Prostate gland (tissue), 2 donors: Measurements from ENCODE around the genes RLN2 and CD274.

- PRO-cap = unidirectional peak, plus-strand start at chr9:3827437
- RAMPAGE, long total RNA, 2 experiments = no peak in any of the 2 experiments
These were observed 301.3 kb upstream of the RFX3 start for GRCh38 chr9:3827019-3827535.

GRCh38 chr9:3863023-3863636, 337.3 kb upstream of the RFX3 start:
- PRO-cap = no peak
- RAMPAGE, long total RNA, 2 experiments = no peak in any of the 2 experiments

DNA sequence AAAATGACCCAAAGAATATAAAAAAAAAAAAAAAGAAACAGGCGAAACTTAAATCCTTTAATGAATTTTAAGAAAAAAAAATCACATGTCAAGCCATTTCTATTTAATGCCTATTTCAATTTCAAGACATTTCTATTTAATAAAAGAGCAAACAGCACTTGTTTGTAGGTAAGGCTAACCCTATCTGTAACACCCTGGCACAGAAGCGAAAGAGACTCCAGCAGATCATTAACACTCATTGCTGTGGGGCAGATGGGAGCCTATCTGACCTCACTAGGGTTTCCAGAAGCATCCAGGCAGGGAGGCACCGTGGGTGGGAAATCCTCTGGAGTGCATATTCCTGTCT, 233.9 kb downstream of the GLIS3 start:
- PRO-cap = no peak
- RAMPAGE, long total RNA, 2 experiments = no peak in any of the 2 experiments

DNA sequence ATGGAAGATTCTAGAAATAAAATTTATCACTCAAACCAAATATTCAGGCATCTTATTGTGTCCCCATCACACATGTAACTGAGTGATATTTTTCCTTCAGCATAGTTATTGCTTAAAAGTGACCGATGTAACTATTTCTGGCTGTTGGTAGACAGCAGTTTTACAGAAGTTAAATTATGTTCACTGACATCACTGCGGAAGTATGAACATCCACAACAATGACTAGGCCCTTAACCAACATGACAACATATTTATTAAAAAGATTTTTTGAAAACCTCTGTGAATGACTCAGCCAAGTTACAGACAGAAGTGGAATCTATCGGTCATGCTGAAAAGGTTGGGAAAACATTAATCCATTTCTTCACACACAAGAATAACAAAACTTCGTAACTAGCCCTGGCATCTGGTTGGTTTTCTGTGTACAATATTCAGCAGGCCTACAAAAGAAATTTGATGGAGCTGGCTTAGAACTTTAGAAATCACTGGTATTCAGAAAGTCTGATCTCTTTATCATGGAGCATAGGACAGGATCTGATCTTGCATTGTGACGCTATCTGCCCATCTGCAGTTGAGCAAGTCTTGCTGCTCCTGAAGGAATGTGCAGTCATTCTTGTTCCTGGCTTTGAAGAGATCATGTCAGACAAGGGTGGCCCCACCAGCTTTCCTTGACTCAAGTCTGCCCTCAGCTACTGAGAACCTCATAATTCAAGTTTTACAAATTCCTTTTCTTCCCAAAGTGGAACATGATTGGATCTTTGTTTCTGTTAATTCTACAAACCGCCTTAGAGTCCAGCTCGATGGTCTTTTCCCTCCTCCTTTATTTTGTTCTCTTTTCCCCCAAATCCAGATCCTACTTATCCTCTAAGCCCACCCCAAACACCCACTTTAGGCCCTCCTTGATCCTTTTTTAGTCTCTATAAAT, 6.4 kb downstream of the GLIS3 start:
- PRO-cap = no peak
- RAMPAGE, long total RNA, 2 experiments = no peak in any of the 2 experiments

- PRO-cap = no peak
- RAMPAGE, long total RNA, 2 experiments = no peak in any of the 2 experiments
These were observed 18.2 kb downstream of the SLC1A1 start for GRCh38 chr9:4508128-4509183.

- PRO-cap = no peak
- RAMPAGE, long total RNA, 2 experiments = start-site peak on the plus strand in 1 of 2 experiments, at chr9:4585361-4585369 at its widest, 7 reads per replicate
These were observed 77.3 kb upstream of the PLPP6 start for GRCh38 chr9:4584490-4585588.

DNA sequence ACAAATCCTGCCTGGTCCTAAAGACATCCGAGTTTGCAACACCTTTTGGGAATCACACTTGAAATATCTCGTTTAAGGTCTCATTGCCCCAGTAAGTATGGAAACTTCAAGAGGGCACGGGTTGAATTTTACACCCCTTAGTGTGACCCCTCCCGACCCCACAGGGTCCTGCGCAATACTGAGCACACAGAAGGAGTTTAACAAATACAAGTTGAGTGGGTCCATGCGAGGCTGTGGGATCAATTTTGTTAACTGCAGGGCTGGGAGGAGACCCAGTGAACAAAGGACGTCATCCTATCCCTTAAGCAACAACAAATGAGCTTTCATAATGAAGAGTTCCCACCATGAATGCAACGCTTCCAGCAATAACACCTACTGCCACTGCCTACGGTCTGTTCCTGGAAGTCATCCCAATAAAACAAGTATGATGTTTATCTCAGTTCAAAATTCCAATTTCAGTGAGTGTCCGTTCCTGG, 66.0 kb upstream of the PLPP6 start:
- PRO-cap = no peak
- RAMPAGE, long total RNA, 2 experiments = no peak in any of the 2 experiments

GRCh38 chr9:4605576-4606067, 56.5 kb upstream of the PLPP6 start:
- PRO-cap = no peak
- RAMPAGE, long total RNA, 2 experiments = no peak in any of the 2 experiments

- PRO-cap = no peak
- RAMPAGE, long total RNA, 2 experiments = no peak in any of the 2 experiments
These were observed 48.5 kb downstream of the RCL1 start for GRCh38 chr9:4841147-4841703.

- PRO-cap = no peak
- RAMPAGE, long total RNA, 2 experiments = no peak in any of the 2 experiments
These were observed 36.4 kb downstream of the JAK2 start for GRCh38 chr9:5021461-5021872.

- PRO-cap = no peak
- RAMPAGE, long total RNA, 2 experiments = no peak in any of the 2 experiments
These were observed 80.2 kb downstream of the INSL6 start for GRCh38 chr9:5105007-5105823.

- PRO-cap = no peak
- RAMPAGE, long total RNA, 2 experiments = no peak in any of the 2 experiments
These were observed 51.6 kb downstream of the INSL6 start for GRCh38 chr9:5133882-5134156.

GRCh38 chr9:5304571-5304870, at the start of gene RLN2:
Gene RLN2 (minus strand): TSS chr9:5304716.
- PRO-cap = no peak
- RAMPAGE, long total RNA, 2 experiments = no peak in any of the 2 experiments

DNA sequence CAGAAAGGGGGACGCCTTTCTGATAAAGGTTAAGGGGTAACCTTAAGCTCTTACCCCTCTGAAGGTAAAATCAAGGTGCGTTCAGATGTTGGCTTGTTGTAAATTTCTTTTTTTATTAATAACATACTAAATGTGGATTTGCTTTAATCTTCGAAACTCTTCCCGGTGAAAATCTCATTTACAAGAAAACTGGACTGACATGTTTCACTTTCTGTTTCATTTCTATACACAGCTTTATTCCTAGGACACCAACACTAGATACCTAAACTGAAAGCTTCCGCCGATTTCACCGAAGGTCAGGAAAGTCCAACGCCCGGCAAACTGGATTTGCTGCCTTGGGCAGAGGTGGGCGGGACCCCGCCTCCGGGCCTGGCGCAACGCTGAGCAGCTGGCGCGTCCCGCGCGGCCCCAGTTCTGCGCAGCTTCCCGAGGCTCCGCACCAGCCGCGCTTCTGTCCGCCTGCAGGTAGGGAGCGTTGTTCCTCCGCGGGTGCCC, at the start of gene CD274:
Gene CD274, plus strand, starts transcription at position 411 of the 495 bp plus-strand sequence.
- PRO-cap = bidirectional peak, plus-strand start at position 411 of the sequence, minus-strand start at position 416 of the sequence
- RAMPAGE, long total RNA, 2 experiments = start-site peak on the plus strand in 2 of 2 experiments, centred at positions 424 to 428 of the sequence, 6 to 9 reads per replicate

DNA sequence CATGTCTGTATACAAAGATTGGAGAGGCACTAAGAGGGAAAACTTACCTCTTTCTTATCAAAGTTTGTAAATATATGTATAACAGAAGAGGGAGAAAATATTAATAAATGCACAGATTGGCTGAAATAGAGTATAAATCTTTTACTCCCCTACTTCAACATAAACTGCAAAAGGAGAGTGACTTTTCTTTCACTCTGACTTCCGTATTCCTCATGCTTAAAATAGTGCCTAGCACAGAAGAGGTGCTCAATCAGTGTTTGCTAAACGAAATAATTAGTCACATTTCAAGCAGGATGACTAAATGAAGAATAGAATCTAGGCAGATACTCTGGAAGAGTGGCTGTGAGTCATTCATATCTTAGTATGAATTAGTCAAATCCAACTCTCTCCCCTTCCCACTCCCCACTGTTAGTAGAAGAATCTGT, 4.8 kb downstream of the CD274 start:
- PRO-cap = no peak
- RAMPAGE, long total RNA, 2 experiments = no peak in any of the 2 experiments

DNA sequence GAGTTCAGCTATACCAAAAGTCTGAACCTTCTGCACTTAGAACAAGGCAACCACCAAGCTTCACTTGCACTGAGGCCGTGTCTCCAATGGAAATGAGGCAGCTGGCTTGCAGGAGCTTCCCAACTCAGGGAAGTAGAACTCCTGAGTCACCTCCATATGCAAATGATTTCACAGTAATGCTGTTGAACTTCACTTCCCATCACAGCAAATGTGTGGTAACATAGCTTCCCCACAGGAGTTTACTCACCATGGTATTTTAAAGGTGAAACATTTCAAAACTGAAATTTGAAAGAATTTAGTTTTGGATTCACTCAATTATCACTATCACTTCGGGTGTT, 8.9 kb downstream of the CD274 start:
- PRO-cap = no peak
- RAMPAGE, long total RNA, 2 experiments = no peak in any of the 2 experiments

DNA sequence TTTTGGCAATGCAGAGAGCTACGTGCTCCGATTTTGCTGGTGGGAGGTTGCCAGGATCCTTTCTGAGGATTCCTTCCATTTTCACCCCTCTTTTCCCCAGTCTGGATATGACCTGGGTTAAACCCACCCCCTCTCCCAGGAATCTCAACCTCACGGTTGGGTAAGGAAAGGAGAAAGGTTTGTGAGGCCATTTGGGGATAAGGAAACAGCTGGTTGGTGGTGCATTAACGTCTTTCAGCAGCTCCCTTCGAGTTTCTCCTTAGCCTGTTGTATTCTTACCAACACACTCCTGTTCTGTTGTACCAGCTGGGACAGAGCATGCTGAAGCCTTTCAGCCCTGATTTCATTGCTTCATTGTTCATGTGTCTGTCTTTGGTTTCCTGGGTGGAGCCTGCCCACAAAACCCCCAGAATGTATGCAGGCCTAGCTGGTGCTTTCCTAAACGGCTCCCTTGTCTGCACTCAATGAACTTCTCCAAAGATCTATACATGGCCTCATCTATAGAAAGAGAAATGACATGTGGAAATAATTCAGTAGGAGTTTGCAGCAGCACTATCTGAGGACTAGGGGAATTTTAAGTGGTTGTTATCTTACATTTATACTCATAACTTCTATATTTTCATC, 47.8 kb downstream of the PDCD1LG2 start:
- PRO-cap = no peak
- RAMPAGE, long total RNA, 2 experiments = no peak in any of the 2 experiments

DNA sequence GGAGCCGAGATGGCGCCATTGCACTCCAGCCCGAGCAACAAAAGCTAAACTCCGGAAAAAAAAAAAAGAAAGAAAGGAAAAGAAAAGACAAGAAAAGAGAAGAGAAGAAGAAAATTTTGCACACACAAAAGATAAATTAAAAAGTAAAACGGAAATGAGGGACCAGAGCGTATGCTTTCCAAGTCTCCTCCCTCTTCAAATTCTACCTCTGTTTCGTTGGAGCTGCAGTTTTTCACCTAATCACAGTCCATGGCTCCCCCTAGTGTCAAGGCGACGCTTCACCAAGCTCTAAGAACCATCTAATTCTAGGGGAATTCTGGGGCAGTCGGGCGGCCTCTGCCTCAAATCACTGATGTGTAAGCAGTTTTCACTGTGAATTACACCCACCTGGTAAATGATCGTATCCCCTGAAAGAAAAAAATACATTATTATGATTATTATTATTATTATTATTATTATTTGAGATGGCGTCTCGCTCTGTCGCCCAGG, 28.4 kb upstream of the RIC1 start:
- PRO-cap = no peak
- RAMPAGE, long total RNA, 2 experiments = no peak in any of the 2 experiments

DNA sequence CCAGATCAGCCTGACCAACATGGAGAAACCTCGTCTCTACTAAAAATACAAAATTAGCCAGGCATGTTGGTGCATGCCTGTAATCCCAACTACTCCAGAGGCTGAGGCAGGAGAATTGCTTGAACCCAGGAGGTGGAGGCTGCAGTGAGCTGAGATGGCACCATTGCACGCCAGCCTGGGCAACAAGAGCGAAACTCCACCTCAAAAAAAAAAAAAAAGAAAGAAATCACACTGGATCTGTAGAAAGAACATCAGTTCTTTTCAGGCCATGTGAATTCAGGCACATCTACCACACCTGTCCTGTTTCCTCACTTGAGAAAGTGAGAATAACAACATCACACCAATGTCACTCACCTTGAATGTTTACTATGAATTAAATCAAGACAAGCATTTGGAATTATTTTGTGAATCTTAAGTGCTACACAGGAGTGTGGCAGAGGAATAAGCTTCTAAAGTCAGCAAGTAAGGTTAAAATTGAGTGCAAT, 2.2 kb upstream of the RIC1 start:
- PRO-cap = no peak
- RAMPAGE, long total RNA, 2 experiments = no peak in any of the 2 experiments

DNA sequence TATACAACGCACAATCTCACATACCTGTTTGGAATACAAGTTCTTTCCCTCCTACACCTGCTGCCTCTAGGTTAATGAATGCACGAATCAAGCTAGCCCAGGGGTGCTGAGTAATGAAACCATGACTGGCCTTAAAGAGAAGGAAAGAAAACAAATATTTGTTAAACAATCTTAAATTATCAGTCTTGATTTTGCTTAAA, 9.1 kb downstream of the ERMP1 start:
- PRO-cap = no peak
- RAMPAGE, long total RNA, 2 experiments = no peak in any of the 2 experiments